Hematopoietic multipotent progenitor cell (in vitro differentiated cells): Measurements from ENCODE around the gene ARL14EP.

- CAGE, long polyA plus RNA, result start-site peak on the plus strand at chr11:30323098-30323133, 243 reads
Observed at GRCh38 chr11:30322688-30323528, at the start of gene ARL14EP. ARL14EP (plus strand) TSS chr11:30323104.

DNA sequence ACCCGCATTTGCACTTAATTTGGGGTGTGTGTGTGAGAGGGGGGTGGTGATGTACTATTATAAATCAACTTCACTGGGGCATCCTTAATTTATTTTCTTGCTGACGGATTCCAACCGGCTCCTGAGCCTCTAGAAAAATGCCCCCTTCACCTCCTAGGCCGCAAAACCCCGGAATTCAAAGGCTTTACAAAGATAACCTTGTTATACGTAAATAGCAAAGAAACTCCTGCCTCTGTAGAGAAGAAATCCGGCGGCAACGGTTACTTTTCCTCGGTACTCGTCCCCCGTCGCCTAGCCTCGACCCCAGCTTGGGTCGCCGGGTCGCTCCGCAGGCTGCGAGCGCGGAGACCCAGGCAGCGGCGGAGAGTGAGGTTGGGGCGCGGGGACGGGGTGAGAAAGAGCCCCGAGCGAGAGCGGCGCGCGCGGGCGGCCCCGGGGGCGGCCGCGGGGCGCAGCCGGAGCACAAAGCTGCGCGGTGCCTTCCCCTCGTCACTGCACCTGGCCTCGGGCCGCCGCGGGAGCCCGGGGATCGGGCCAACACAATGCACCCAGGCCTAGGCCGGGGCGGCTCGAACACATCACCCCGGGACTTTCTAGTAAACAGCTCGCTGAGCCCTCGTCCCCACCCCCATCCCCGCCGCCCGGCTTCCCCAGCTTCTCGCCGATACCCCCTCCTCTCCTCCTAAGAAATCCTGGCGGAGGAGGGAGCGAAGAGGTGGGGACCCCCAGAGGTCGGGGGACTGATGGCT lies 1.0 kb downstream of the MPPED2 start:
- CAGE, long polyA plus RNA, result no peak

DNA sequence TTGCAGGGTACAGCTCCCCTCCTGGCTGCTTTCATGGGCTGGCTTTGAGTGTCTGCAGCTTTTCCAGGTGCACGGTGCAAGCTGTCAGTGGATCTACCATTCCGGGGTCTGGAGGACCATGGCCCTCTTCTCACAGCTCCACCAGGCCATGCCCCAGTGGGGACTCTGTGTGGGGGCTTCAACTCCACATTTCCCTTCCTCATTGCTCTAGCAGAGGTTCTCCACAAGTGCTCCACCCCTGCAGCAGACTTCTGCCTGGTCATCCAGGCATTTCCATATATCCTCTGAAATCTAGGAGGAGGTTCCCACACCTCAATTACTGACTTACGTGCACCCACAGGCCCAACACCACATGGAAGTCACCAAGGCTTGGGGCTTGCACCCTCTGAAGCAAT lies 15.5 kb downstream of the IMMP1L start:
- CAGE, long polyA plus RNA, result no peak

DNA sequence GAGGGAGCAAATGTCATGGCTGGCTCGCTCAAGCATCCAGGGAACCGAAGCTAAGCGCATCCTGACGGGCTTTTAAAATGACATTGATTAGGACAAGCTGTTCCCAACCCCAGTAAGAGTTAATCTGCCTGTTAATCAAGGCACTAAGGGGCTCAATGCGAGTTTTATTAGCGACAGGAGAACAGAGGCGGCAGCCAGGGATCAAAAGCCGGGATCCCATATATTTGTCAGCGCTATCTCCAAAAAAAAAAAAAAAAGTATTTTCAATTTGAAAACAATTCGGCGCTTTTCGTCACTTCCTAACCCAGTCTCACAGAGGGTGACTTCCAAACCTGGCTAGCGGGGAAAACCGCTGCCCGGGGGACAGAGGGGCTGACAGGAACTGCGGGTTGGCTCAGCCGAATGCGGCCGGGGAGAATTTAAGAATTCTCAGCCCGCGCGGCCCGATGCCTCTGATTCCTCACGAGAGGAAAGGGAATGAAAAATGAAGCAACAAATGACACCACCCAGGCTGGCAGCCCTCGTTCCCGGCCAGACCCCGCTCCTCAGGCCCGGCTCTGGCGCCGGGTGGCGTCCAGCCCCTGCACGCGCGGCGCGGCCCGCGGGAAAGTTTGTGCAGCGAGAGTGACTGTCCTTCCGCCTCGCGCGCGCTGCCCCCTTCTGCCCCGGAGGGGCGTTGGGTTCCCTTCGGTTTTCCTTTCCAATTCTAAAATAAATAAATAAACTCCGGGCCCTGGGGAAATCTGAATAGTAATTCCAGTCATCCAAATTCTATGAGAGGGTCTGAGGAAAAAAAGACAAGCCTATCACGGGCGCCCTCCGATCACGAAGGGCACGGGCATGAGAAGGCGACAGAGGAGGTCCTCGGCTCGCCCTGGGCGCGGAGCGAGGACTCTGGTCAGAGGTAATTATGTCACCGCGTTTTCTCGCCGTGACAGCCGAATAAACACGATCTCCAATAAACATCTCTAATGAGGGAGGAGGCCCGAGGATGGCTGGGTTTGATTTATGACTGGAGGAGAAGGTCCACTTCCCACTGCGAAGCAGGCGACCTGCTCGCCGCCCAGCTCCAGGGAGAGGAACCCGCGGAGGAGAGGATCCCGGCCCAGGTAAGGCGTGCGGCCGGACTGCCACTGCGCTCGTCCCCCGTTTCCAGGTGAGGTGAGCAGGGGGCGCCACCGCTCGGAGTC lies 4.8 kb upstream of the PAX6 start:
- CAGE, long polyA plus RNA, result no peak

DNA sequence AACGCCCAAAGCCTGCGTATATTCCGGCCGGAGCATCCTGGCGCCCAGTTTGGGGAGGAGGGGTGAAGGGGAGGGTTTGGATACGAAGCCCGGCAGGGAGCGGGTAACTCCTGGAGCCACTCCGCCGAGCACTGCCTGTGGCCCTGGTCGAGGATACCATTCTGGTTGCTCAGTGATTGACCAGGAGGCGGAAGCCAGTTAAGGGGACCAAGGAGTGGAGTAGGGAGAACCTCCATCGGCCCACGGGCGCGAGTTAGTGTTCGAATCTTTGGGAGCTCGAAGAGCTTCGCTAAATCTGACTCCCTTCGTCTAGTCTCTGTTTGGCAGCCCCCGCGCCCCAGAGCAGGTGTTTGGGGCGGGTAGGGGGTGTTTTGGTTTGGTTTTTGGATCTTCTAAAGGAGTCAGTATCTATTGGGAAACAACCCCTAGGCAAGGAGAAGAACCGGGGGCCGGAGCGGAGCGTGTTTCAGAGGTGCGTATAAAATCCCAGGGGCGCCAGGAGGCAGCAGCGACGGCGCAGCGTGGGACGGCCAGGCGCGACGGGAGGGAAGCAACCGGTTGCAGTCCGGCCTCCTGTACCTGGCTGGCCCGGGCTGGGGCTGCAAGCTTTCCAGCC lies 1.1 kb upstream of the WT1 start:
- CAGE, long polyA plus RNA, result no peak

DNA sequence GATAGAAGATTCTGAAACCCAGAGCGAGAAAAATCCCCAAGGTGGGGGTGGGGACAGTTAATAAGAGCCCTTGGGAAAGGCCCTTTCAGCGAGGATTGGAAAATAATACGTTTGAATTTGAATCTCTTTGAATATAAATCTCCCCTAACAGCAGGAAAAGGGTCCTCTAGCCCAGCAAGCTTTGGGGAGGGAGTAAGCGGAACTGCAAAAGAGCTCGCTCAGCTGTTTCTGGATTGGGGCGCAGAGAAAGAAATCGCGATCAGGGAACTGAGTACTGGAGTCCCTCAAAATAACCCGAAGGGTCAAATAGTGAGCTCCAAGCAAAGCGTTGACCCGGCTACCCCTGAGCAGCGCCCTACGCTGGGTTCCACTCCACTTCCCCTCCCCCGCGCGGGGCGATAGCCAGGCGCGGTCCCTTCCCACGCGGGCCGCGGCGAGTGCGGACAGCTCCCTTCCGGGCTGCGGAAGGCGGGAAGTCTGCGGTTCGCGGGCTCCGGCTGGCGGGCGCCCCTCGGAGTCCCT lies 432 bp upstream of the QSER1 start:
- CAGE, long polyA plus RNA, result no peak

DNA sequence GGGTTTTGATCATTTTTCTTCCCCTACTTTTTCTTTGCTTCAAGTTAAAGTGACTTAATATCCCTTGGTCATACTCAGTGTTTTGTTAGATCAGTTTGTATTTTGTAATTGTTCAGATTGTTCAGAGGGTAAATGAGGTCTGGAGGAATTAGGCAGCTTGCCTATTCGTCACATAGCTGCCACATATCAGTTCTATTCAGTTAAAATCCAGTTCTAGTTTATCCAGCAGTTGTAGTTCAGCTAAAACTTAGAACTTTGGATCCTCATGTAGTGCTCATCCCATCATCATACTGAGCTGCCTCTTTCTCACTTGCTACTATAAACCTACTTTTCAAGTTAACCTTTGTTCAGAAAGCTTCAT lies 47.2 kb upstream of the DEPDC7 start:
- CAGE, long polyA plus RNA, result no peak

DNA sequence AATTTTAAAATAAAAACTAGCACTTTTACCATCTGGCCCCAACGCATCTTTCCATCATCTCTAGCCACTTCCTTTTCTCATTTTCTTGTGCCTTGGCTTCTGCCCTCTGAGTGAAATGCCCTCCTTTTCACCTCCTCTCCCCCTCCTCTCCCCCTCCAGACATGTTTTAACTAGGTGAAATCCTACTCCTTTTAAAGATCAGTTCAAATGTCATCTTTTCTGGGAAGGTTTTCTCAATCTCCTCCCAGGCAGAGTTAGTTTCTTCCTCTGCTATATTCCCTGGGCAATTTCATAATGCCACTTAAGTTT lies 1.2 kb downstream of the TCP11L1 start:
- CAGE, long polyA plus RNA, result no peak

GRCh38 chr11:33159484-33159873 lies 1.8 kb downstream of the CSTF3 start:
- CAGE, long polyA plus RNA, result no peak

DNA sequence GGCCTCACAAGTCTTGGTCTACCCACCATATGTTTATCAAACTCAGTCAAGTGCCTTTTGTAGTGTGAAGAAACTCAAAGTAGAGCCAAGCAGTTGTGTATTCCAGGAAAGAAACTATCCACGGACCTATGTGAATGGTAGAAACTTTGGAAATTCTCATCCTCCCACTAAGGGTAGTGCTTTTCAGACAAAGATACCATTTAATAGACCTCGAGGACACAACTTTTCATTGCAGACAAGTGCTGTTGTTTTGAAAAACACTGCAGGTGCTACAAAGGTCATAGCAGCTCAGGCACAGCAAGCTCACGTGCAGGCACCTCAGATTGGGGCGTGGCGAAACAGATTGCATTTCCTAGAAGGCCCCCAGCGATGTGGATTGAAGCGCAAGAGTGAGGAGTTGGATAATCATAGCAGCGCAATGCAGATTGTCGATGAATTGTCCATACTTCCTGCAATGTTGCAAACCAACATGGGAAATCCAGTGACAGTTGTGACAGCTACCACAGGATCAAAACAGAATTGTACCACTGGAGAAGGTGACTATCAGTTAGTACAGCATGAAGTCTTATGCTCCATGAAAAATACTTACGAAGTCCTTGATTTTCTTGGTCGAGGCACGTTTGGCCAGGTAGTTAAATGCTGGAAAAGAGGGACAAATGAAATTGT lies 29.4 kb downstream of the HIPK3 start:
- CAGE, long polyA plus RNA, result no peak

GRCh38 chr11:33320686-33321517 lies 55.0 kb upstream of the KIAA1549L start:
- CAGE, long polyA plus RNA, result no peak

- CAGE, long polyA plus RNA, result no peak
Observed at GRCh38 chr11:33355085-33356090, 20.5 kb upstream of the KIAA1549L start.

DNA sequence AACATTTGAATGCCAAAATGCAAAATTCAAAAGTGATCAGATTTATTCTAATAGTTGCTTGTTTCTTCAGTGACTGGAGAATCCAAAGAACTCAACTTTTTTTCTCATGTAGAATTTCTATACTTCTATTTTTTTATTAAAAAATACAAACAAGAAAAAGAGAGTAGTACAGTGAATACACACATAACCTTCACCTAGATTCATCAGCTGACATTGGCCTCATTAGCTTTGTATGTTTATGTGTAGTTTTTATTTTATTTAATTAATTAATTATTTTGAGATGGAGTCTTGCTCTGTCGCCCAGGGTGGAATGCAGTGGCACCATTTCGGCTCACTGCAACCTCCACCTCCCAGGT lies 16.4 kb upstream of the KIAA1549L start:
- CAGE, long polyA plus RNA, result no peak

GRCh38 chr11:33704711-33705114 lies 4.1 kb upstream of the C11orf91 start:
- CAGE, long polyA plus RNA, result no peak

DNA sequence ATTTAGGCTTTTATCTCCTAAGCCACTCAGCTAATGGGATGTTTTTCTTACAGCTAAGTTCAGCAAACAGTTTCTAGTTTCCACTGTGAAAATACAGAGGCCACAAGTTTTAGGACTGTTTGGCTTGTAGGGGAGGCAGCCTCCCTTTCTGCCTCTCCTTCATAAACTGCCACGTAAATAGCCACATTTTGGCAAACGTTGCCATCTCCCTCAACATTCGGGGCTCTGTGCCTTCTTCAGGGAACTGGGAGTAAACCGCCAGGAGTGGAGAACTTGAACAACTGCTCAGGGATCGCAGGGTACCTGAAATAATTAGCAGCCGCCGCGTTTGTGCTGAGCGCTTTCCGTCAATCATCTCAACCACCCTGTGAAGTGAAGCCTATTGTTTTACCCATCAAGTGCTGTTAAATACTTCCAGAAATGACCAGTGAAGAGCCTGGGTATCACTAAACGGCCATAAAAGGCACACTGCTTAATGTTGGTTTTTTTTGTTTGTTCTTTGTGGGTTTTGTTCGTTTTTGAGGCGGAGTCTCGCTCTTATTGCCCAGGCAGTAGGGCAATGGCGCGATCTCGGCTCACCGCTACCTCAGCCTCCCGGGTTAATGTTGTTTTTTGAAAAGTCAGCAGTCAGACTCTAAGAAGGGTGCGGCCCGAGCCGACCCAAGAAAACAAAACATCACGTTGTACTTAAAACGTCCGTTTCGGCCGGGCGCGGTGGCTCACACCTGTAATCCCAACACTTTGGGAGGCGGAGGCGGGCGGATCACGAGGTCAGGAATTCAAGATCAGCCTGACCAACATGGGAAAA lies 1.1 kb downstream of the CD59 start:
- CAGE, long polyA plus RNA, result no peak

DNA sequence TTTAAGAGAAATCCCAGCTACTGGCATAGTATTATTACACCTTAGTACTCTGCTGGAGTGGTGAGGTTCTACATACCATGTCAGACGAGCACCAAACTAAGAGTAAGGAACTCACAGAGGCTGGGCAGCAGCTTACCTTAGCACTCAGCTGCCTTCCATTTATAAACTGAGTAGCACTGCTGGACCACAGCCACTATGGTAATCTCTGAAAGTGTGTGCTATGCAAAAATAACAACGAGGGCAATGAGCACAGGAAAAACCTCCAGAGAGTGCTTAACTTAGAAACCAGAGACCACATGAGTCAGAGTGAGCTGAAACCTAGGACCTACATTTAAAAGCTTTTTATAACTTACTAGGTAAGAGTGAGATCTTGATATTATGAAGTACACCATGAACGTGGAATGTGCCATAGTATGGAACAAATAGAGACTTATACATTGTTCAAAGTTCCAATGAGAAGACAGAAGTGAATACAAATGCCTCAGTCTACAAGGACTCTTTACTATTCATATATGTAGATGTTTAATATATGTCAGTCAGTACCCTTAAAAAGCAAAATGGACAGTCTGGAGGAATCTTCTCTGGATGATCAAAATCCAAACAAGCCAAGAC lies 17.1 kb upstream of the CD59 start:
- CAGE, long polyA plus RNA, result no peak

- CAGE, long polyA plus RNA, result no peak
Observed at GRCh38 chr11:33802462-33803044, 28.2 kb upstream of the FBXO3 start.

- CAGE, long polyA plus RNA, result start-site peak on the minus strand at chr11:33881889-33881949, 520 reads
Observed at GRCh38 chr11:33881697-33882466, 10.0 kb downstream of the LMO2 start.

GRCh38 chr11:34034097-34034475 lies 17.4 kb upstream of the CAPRIN1 start:
- CAGE, long polyA plus RNA, result no peak

- CAGE, long polyA plus RNA, result no peak
Observed at GRCh38 chr11:34052678-34052761, 989 bp downstream of the CAPRIN1 start.